GM23338 (cell line): ENCODE results near the genes ADGRG1, DRC7, CNGB1 and MMP15.

DNA sequence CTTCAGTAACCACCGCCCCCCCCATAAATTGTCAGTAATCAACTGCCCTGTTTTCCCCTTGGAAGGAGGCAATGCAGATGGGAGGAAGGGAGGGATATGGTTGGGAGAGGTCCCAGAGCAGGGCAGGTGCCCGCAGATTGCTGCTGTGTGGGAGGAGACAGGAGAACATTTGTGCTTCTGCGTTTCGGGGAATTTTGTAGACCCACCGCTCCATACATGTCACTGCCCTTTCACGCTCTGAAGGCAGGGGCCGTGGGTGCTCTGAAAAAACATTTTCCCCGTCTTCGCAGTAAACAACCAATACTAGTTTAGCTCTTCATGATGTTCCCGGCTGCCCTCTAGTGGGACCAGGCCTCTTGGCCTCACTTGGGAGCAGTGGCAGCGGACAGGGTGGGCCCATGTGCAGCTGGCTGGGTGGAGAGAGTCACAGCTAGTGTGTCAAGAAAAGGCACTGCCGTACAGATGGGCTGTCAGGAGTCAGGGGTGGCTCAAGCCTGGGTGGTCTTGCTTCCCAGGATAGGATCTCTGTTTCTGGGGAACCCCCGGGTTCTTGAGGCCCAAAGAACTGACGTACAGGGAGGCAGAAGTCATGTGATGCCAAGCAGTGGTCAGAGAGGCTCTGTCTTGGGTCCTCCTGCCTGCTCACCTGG, 46.6 kb upstream of the CPNE2 start:
- PRO-cap = no peak
- RAMPAGE, long total RNA = no peak

DNA sequence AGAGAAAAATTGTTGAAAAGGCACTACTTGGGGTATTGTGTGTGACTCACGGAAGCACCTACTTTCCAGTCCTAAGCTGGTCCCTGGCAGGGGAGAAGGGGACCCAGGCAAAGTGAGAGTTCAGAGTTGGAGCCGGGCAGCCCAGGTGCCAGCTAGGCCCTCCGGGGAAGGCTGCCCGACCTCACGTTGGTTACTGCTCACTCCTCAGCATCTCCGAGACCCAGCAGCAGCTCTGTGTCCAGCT, 26.1 kb upstream of the CPNE2 start:
- PRO-cap = no peak
- RAMPAGE, long total RNA = no peak

DNA sequence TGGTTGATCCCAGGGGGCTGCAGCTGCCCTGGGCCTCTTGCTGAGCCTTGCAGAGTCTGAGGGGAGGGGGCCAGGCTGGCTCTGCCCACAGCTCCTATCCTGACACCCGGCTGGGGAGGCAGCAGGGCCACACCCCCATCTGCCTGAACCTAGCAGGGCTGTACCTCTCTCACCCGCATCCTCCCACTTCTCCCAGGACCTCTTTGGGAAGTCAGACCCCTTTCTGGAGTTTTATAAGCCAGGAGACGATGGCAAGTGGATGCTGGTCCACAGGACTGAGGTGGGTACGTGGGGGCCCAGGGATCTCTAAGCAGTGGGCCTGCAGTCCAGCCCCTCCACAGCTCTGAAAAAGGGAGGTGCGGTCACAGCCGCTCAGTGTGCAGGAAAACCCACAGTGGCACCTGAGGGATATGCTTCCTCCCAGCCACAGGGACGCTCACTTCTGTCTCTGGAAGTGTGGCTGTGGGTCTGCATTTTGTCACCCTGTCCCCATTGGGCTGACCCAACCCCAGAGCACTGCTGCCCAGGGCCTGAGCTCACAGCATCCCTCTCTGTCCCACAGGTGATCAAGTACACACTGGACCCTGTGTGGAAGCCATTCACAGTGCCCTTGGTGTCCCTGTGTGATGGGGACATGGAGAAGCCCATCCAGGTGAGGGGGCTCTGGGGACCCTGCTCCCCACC, 26.8 kb downstream of the CPNE2 start:
- PRO-cap = no peak
- RAMPAGE, long total RNA = no peak

DNA sequence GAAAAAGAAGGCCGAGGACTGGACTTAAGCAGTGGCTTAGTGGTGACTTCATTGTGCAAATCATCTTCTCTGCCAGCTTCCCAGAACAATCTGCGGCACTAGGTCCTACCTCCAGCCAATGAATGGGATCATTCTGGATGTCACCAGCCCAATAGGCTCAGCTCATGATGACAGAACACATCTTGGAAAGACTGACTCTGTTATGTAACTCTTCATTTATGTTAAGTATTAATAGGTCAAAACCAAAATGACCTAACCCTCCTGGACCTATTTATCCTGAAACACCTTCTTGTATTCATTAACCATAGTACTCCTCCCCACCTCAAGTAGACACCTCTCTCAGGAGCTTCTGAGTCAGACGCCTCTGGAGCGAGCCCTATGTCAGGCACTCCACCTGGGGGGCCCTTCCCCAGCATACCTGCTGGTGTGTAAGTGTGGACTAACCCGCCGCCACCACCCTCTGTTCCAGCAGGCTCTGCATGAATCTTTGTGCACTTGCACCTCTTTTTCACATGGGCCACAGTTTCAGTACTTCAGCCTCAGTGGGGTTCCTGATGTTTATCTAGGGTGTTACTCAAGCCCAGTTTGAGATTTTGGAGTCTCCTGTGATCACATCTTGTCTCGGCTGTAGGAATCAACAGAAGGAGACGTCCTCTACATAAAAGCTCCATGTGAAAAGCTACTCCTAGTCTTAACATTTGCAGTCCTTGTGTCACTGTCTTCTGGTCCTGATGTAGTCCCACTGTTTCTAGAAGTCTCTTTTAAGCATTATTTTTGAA, 7.3 kb downstream of the ARL2BP start:
- PRO-cap = no peak
- RAMPAGE, long total RNA = no peak

DNA sequence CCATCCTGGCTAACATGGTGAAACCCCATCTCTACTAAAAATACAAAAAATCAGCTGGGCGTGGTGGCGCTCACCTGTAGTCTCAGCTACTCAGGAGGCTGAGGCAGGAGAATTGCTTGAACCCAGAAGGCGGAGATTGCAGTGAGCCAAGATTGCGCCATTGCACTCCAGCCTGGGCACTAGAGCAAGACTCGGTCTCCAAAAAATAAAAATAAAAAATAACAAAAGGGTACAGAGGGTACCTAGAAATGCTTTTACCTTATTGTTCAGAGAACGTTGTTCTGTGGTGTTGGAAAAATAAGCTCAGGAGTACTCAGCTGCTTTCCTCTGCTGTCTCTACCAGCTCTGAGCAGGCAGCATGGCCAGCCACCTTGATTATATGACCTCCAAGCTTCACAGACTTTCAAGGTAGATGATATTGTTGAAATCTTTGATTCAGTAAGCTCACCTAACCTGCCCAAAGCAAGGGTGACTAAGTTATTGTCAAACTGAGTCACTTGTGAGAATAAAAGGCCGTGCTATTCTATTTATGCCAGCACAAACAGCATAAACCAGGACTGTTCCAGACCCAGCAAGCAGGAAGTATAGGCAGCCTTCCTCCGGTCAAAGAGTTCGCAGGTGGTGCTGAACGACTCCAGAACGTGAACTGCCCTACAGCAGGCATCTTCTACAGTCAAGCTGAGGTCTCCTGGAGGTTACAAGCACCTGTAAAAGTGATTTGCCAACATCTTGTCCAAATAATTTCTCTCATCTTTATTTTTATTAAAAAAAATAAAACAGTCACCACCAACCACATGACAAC, 10.5 kb downstream of the ARL2BP start:
- PRO-cap = no peak
- RAMPAGE, long total RNA = no peak

DNA sequence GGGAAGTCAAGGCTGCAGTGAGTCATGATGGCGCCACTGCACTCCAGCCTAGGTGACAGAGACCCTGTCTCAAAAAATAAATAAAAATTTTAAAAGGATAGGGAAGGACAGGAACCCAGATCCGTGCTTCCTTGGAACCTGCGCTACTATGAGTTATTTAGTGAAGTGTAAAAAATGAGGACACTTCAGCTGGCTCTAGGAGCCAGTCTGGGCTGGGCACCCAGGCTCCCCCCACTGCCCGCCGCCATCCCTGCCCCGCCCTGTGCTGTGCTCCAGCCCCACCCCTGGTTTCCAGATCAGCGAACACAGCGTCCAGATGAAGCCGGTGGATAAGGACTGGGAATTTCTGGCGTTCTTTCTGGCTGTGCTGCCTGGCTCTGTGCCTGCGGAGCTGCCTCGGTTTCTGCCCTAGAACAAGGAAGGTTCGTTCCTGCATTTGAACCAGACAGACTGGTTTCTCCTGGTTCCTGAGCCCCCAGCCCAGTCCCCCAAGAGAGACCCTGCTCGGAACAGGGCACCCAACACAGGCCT, 18.5 kb downstream of the PLLP start:
- PRO-cap = no peak
- RAMPAGE, long total RNA = no peak

- PRO-cap = no peak
- RAMPAGE, long total RNA = no peak
Observed at GRCh38 chr16:57470491-57471281, 8.2 kb downstream of the POLR2C start.

- PRO-cap = bidirectional peak, plus-strand start at chr16:57536310, minus-strand start at chr16:57535978
- RAMPAGE, long total RNA = no peak
Observed at GRCh38 chr16:57535778-57536086, 639 bp downstream of the CCDC102A start.

- PRO-cap = no peak
- RAMPAGE, long total RNA = no peak
Observed at GRCh38 chr16:57537997-57538370, 1.6 kb upstream of the CCDC102A start.

- PRO-cap = no peak
- RAMPAGE, long total RNA = no peak
Observed at GRCh38 chr16:57592412-57593242, 35.8 kb upstream of the ADGRG1 start.

DNA sequence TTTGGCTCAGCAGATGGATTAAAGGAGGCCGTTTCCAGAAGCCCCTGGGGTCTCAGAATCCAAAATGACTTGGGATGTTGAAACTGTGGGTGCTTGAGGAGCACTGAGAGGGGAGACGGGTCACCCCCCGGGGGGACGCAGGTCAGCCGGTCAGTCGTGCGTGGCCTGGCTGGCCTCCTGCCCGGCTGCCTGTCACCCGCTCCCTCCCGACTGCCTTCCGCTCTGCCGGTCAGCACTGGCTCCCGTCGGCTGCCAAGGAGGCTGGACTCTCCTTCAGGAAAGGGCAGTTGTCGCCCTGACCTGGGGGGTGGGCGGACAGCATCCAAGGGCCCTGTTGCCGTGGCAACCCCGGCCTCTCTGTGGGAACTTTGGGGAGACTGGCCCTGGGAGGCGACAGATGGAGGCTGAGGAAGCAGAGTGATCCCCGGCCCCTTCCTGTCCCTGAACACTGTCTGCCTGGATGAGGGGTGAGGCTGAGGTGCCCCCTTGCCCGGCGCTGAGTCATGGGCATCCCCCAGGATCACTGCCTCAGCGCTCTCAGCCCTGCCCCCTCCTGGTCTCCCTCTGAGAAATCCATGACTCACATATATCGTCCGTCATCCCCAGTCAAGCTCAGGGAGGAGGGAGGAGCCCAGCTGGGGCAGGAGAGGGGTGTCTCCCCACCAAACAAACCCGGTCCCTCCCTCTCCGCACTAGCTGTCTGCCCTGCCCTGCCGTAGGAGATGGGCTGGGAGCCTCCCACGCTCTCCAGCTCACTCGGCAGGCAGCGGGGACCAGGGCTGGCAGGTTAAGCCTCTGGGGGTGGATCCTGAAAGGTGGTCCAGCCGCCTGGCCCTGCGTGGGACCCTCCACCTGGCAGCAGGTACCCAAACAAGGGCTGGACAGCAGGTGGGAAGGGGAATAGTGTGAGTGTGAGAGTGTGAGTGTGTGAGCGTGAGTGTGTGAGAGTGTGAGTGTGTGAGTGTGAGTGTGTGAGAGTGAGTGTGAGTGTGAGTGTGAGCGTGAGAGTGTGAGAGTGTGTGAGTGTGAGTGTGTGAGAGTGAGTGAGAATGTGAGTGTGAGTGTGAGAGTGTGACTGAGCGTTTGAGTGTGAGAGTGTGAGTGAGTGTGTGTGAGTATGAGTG, at the start of gene ADGRG1:
Gene ADGRG1, plus strand, starts transcription at position 690 of the 1,124 bp plus-strand sequence.
- PRO-cap = bidirectional peak, plus-strand start at position 755 of the sequence, minus-strand start at position 454 of the sequence
- RAMPAGE, long total RNA = no peak

DNA sequence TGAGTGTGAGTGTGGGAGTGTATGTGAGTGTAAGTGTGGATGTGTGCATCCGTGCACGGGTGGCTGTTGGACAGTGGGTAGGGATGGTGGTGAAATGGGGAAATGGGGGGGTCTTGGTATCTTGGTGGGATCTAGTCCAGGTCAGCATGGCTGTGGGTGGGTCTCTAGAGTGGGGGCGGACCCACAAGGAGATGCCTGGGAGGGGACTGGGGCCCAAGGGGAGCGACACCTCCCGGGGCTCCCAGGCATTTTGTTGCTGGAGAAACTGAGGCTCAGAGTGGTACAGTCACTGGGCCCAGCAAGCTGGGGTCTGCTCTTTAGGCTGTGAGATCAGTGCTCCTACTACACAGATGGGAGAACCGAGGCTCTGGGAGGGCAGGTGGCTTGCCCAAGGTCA, 633 bp downstream of the ADGRG1 start:
- PRO-cap = no peak
- RAMPAGE, long total RNA = no peak

DNA sequence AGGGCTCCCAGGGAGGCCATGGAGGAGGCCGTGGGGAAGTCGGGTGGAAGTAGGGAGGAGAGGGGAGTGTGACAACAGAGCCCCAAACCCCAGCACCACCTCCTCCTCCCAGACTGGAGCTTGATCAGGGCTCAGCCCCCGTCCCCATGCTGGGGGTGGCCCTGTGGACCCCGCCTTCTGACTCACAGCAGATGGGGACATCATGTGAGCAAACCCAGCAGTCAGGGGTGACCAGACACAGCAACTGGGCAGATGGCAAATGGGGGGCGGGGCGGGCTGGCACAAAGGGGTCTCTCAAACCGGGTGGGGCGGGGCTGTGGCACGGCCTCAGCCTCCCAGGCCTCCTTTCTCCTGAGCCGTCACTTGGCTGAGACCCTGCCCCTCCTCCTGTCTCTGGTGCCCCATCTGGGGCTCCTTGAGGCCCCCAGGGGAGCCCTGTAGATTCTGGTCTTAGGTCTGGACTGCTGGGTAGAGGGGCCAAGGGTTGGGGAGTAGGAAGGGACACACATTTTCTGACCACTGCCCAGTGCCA, 3.1 kb downstream of the ADGRG1 start:
- PRO-cap = no peak
- RAMPAGE, long total RNA = no peak

DNA sequence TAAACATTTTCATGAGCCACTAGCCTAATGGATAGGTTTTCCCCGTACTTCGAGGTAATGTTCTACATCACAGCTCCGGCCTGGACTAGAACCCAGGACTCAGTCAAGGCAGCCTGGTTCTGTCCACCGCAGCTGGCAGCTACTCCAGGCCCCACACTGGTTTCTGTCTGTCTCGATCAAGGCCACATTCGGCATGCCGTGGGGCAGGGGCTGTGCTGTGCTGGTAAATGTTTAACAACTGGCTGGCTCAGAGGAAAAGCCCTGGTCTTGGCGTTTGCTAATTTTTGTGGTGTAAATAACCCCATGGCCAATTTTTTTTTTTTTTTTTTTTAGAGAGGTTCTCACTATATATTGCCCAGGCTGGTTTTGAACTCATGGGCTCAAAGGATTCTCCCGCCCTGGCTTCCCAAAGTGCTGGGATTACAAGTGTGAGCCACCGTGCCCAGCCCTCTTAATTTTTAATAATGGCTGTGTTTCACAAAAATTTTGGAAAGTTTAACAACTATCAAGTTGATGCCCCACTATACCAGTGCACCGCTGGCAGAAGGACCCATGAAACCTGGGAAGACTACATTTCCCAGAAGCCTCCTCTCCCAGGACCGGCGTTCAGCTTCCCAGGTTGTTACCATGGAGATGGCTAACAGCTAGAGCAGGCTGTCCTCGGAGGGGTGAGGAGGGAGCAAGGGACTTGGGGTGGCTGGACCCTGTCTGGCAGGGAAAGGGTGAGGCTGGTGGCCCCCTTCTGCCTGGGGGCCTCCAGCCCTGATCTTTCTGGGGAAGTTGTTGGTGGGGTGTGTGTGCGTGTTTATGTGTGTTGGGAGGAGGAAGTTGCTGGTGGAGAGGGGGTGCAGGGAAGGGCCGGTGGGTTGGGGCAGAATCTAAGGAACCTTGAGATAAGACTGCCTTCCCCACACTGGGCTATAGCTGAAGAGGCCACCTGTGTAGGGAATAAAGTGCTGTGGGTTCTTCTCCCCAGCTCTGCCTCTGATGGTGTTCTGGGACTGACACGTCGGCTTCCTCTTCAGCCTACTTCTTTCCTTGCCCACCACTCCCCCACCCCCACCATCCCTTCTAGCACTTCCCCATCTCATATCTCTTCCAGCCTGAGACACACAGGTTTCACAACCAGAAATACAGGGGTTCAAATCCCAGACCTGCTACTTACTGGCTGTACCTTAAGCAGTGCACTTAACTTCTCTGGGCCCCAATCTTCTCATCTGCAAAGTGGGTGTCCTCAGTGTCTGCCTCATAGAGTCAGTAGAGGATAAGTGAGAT, at the start of gene DRC7:
Gene DRC7, plus strand, starts transcription at position 622 of the 1,275 bp plus-strand sequence.
- PRO-cap = no peak
- RAMPAGE, long total RNA = no peak

DNA sequence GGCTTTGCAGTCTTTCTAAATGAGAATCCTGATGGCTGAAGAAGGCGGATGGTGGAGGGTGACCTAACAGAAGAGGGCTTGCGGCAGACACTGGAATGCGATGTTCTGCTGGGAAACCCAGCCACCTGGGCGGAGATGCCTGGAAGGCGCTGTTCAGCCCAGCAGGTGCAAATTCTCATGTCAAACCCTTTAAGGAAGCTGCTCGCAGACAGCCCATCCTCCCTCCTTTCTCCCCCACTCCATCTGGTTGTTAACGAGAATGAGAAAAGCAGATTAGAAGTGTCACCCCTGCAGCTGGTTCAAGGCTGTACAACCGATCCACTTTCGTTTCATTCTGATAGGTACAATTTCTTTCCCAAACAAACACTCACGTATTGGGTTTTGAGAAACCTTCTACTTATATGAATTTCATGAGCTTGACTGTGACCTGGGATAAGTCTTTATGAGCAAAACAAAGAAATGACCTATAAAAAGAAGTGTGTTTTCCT, 44.1 kb upstream of the KIFC3 start:
- PRO-cap = bidirectional peak, plus-strand start at position 271 of the sequence, minus-strand start at position 92 of the sequence
- RAMPAGE, long total RNA = no peak

DNA sequence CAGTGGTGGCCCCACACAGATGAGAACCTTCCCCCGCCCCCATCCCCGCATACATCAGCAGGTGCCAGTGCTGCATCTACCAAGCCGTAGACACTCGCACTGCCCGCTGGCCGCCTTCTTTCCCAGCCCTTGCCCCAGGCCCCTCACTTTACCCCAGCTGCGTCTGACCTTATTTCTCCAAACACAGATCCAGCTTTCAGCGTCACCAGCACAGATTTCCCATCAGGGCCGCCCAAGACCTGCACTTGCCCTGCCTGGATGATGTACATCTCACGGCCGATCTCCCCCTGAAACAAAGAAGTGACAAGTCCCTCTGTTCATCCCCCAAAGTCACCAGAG, 73.3 kb downstream of the CNGB1 start:
- PRO-cap = no peak
- RAMPAGE, long total RNA = no peak

DNA sequence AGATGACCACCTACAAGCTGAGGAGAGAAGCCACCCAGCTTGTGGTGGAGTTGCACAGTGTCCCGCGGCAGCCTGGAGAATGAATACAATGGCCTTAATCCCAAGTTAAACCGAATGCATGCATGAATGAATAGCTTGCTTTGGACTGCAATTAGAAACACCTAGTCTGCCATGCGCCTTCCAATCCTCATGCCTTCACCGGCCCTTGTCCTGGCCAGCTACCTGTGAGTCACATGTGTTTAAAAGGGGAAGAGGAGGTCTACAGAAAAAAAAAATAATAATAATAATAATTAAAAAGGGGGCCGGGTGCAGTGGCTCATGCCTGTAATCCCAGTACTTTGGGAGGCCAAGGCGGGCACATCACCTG, 71.9 kb downstream of the CNGB1 start:
- PRO-cap = no peak
- RAMPAGE, long total RNA = no peak

GRCh38 chr16:57970940-57971386, at the start of gene CNGB1:
CNGB1 (minus strand) TSS chr16:57971128.
- PRO-cap = no peak
- RAMPAGE, long total RNA = no peak

DNA sequence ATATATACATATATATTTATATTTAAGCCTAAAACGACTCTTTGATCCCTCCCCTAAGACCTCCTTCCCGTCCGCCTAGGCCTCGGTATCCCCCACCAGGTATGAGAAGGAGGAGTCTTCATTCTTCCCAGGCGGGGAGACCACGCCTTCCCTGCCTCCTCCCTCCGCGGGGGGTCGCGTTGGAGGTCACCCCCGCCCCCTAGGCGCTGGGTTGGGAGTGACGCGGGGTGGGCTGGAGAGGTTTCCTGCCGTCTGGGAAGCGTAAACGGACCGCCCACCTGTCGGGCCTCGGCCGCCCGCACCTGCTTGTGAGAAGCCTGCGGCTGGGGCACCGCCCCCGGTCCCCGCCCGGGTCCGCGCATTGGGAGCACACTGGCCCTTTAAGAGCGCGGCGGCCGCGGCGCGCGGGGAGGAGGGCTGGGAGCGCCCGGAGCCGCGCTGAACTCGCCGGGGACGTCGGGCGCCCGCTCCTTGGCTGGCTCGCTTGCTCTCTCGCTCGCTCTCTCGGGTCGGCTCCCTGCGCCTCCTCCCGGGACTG, at the start of gene MMP15:
Gene MMP15, plus strand, starts transcription at position 410 of the 538 bp plus-strand sequence.
- PRO-cap = bidirectional peak, plus-strand start at position 410 of the sequence, minus-strand start at position 103 of the sequence
- RAMPAGE, long total RNA = no peak

GRCh38 chr16:58126742-58128047, 2.0 kb downstream of the CFAP20 start:
- PRO-cap = unidirectional peak, plus-strand start at chr16:58127219
- RAMPAGE, long total RNA = no peak